ENCODE data around the genes RAB40A, SERPINA7, RBM41 and FRMPD3.

GRCh38 chrX:97181888-97182190 lies 298.1 kb downstream of the RPA4 start:
- PRO-cap: no peak

DNA sequence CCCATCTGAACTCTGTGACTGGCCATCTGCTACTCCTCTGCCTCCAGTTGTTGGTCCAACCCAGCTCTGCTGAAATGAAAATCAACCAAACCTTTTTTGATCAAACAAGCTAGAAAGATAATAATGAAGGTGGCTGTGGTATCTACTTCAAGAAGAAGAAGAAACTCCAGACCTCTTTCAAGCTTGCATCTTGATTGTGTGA lies 66.3 kb upstream of the PCDH19 start:
- PRO-cap: no peak

- PRO-cap: no peak
Measured at GRCh38 chrX:100593749-100594190, 9.0 kb downstream of the TNMD start.

- PRO-cap: no peak
Measured at GRCh38 chrX:100994423-100994771, 24.9 kb downstream of the ARL13A start.

- PRO-cap: no peak
Measured at GRCh38 chrX:101029127-101029690, 22.7 kb downstream of the TRMT2B start.

DNA sequence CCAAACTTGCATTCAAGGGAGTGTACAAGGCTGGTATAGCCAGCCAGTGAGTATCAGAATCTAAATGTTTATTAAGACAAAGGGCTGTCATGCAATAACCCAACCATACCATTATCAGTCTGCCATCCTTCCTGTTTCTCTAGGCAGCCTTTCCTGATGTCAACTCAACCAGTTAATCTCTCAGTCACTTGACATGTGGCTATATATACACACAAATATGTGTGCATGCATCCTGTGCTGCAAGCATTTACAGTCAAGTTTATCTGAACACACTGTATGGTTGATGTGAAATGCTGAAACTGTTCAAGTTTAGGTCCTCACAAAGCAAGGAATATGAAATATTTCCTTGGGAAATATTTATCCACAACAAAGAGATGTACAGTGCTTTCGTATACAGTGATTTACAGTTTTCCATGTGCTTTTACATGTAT lies 17.1 kb downstream of the BTK start:
- PRO-cap: no peak

GRCh38 chrX:103250771-103251564 lies 4.0 kb downstream of the TCEAL8 start:
- PRO-cap: no peak

- PRO-cap: no peak
Measured at GRCh38 chrX:103372989-103373392, 3.3 kb upstream of the BEX3 start.

GRCh38 chrX:103519430-103519871 lies at the start of gene RAB40A:
RAB40A (minus strand) TSS chrX:103519489.
- PRO-cap: no peak

DNA sequence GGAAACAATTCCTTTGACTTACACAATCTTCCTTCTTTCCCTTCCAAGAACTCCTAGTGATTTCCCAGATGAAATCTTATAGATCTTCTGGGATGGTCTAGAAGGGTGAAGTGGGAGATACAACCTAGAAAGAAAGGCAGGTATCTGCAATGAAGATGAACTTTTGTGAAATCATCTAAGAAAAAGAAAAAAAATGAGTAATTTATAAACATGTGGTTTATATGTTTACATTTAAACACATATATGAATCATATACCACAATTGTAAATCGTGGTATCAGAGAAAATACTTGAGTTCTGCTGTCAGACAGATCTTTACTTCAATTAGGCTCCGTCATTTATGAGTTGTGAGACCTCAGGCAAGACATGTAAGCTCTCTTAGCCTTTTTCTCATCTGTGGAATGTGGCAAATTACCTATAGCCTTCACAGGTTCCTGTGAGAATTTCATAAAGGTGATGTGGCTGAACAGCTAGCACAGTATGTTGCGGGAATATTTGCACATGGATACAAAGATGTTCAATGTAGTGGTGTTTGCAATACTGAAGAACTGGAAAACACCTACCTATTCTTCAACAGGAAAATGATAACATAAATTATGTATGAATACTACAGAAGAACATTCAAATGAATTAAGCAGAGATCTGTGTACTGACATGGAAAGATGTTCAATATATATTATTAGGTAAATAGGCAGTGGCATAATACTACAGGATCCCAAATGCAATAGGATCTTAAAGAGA lies 7.9 kb downstream of the MORF4L2 start:
- PRO-cap: no peak

GRCh38 chrX:103742208-103742707 lies 31.5 kb downstream of the TMEM31 start:
- PRO-cap: no peak

DNA sequence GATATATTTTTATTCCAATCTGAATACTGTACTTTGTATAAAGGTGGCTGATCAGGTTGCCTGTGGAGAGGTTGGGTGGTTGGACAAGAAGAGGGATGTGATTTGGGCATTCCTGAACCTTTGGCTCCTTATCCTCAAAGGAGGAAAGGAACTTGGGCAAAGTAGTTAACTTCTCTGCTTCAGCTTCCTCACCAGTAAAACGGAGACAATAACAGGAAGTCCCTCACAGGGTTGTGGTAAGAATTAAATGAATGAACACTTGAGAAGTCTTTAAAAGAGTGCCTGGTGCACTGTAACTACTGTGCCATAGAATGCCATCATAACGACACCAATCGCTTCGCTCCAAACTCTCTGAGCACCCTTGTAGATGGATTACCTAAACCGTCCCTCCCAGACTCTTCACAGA lies 10.5 kb downstream of the ZCCHC18 start:
- PRO-cap: no peak

GRCh38 chrX:106038609-106038879 lies at the start of gene SERPINA7:
SERPINA7 (minus strand) TSS chrX:106038727.
- PRO-cap: no peak

DNA sequence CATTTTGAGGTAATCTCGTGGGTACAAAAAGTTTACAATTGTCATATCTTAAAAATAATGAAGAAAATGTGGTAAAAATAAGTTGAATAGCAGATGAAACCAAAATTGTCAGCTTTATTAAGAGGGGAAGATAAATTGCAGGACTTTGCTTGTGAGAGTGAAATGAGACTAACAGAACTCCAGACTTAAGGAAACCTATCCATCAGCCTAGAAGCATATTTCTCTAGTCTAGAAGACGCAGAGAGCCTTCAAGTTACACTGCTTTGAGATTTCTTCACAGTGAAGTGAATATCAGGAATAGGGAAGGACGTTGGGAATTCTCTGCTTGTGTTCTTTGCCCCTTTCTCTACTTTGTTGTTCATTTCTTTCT lies 881 bp upstream of the PWWP3B start:
- PRO-cap: no peak

GRCh38 chrX:106927983-106928306 lies 7.7 kb downstream of the CLDN2 start:
- PRO-cap: no peak

- PRO-cap: no peak
Measured at GRCh38 chrX:106950434-106950753, 30.2 kb downstream of the CLDN2 start.

DNA sequence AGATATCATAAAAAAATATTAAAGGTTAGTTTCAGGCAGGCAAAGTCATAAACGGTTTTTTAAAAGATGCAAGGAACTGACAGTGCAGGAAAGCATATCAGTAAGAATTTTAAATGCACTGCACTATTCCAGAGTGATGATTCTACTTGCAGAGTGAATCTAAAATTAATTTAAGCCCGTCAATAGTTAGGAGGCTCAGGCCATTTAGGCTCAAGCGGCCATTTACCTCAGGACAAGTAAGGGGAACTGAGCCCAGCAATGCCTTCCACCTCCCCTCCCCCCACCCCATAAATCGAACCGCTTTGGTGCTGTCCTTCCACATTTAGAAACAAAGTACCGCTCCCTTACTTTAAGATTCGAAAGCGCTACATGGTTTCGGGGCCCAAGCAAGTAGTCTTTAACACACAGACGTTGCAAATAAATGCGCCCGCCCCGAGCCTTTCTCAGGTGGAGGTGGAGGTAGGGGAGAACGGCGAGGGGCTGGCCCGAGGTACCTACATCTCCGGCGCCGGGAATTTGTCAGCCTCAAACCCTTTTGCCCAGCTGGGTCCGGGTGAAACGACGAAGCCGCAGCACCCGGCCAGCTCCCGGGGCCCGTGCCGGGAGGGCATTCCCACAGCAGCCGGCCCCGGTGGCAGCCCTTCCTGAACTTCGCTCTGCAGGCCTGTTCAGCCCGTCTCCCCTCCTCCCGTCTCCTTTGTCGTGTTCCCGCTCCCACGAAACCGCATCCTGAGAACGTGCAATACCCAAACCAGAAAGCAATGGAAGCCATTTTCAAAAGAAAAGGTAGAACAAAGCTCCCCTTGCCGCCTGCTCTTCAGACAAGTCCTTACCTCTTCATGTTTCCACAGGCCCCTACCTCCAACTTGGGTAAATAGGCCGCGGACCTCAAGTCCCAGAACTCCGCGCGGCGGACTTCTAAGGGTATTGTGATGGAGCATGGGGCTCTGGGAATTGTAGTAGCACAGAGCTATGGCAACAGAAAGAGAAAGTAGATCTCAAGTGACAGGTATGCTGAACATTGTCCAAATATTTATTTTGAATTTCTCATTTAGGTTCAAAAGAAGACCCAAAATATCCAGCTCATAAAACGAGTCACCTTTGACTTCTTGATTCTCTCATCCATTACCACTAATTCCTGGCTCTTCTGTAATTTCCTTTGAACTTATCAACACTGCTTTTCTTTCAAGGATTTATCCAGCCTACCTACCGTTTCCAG lies at the start of gene RBM41:
RBM41 (minus strand) TSS at position 890 of the 1,219 bp plus-strand sequence.
- PRO-cap: unidirectional peak, minus-strand start at position 868 of the sequence

GRCh38 chrX:107272099-107272646 lies 65.8 kb downstream of the DNAAF6 start:
- PRO-cap: no peak

DNA sequence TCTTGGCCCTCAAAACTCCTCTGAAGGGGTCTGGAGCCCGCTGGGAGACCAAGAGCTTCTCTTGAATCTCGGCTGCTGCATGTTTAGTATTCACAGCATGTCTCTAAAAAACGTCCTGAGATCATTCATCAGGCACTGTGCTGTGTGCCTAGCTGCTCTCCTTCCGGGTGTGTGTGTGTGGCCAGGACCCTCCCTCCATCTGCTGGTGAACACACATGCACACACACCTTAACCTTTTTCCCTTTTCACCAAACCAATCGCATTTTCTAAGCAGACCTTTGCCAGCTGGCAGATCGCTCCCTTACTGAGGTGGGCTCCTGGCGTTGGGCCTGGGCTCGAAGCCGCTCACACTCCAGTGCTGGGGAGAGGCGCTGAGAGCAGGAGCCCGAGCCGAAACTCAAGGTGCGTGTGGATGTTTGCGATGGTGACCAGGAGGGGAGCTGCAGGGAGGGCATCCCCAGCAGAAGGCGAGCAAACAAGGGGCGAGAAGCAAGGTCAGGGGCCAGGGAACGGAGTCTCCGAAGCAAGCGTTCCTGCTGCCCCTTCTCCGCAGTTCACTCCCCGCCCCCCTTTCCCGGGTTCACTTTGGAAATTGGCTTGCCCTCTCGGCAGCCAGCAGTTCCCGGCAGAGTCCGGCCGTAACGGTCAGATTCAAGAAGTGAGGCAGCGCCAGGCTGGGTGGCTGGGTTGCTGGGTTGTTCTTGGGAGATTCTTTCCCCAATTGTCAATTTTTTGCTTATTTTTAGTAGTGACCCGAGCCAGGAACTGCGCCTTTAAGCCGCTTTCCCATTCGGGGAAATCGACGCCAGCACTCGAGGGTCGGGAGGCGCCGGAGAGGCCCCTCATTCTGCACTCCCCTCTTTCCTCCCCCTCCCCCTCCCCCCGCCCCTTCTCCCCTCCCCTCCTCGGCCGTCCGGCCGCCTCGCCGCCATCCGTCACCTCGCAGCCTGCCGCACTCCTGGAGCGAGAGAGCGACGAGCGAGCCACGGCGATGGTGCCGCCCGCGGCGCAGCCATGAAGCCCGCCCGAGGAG lies at the start of gene FRMPD3:
FRMPD3 (plus strand) TSS at position 955 of the 1,033 bp plus-strand sequence.
- PRO-cap: no peak

DNA sequence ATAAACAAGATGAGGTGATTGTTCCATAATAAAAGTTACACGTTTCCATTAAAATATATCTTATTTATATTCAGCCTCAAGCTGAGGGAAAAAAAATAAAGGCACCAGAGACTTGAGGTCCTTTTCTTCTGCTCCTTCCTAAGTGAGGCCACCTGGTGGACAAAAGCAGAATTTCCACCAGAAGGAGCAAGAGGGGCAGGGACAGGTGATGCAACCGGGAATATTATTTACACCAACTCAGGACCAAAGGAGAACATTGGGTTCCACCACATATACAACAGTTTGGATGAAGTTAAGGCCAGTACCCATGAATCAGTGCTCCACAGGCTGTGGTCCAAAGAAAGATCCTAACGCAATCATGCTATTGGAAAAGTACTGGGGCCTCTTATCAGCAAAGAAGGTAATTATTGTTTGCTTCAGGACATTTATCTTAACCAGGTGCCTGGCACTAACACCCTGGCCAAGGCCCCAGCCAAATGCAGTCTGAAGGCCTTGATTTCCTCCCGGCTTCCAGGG lies 57.4 kb downstream of the TSC22D3 start:
- PRO-cap: no peak